ENCODE measurements around a stretch of chr5.

DNA sequence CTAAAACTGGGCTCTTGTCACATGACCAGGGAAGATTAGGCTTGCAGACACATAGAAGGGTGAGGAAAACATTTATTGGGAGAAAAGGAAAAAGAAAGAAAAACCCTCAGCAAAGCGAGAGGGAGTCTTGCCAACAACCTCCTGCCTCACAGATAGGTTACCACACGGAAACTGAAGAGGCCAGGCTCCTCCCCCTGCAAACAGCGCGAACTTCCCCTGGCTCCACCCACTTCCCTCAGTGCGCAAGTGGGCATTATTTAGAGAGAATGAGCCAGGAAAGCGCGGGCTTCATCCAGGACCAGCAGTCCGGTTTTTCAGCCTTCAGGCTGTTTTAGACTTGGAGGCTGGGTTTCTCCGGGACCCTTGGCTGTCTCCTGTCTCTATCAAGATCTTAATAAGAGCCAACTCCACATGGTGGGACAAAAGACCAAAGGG is 70.3 kb downstream of the STK32A start:
- RRBS, 2 experiments, result no CpG with 5 or more reads among the region's 9 CpGs

DNA sequence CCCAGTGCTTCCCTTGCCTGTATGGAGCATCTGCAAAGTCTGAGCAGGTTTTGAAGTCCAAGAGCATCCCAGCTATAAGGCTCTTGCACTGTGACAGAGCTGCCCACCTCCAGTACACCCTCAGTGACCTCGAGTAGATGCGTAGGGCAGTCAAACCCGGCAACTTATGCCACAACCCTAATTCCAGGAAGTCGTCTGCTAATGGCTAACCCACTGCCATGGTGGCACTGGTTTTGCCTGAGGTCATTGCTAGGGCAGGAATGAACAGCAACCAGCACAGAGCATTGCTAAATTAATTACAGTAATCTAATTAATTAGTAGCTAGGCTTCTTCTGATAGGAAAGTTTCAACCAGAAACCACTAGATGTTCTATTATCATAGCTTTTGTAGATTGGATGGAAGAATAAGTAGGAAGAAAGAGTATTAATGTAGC is 122.8 kb downstream of the DPYSL3 start:
- RRBS, 2 experiments, result no CpG with 5 or more reads among the region's 4 CpGs

DNA sequence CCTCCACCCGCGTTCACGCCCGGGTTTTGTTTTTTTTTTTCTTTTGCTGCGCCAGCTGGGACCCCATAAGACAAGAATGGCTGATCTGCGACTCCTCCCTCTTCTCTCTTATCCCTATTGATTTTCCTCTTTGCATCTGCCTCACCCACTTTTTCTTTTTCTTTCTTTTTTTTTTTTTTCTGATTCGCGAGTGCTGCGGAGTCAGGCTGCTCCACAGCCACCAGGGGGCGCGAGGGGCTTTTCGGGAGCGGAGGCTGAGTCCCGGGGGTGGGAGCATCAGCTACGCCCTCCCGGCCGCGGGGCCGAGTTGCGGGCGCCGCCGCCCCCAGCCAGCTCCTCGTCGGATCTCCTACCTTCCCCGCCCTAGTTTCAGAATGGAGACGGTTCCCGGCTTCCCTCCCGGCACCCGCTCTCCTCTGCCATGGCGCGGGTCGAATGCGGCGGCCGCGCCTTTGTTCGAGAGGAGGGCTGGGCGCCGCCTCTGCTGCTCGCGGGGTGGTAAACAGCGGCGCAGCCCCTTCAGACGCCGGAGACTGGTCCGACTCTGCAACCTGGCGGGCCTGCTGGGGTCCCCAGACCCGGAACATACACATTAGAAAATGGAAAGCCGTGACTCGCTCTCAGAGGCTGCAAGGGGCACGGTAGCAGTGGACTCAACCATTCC is 55.9 kb downstream of the DPYSL3 start:
- RRBS, 2 experiments, result 2 to 3% methylated on average over 8 to 19 of the region's 52 CpGs

DNA sequence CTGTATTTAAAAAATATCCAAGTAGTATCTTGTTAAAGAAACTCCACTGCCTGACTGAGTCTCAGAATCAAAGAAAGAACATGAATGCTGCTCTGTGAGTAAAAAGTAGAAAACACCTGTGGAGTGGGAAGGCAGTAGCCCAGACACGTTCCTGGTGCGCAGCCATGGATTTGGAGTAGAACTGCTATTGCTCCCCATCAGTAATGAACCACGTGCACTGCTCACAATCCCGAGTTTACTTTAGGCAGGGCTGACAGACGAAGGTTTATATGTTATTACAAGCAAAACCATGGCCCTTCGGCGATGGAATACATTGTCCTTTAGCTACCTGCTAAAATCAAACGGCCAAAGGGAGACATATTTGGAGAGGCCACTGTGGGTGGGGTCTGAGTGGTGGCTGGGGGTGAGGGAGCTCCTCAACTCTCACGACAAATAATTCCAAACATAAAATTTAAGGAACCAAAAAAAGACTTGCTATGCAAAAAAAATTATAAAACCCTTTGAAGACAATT is 55.3 kb downstream of the DPYSL3 start:
- RRBS, 2 experiments, result no CpG with 5 or more reads among the region's 9 CpGs

DNA sequence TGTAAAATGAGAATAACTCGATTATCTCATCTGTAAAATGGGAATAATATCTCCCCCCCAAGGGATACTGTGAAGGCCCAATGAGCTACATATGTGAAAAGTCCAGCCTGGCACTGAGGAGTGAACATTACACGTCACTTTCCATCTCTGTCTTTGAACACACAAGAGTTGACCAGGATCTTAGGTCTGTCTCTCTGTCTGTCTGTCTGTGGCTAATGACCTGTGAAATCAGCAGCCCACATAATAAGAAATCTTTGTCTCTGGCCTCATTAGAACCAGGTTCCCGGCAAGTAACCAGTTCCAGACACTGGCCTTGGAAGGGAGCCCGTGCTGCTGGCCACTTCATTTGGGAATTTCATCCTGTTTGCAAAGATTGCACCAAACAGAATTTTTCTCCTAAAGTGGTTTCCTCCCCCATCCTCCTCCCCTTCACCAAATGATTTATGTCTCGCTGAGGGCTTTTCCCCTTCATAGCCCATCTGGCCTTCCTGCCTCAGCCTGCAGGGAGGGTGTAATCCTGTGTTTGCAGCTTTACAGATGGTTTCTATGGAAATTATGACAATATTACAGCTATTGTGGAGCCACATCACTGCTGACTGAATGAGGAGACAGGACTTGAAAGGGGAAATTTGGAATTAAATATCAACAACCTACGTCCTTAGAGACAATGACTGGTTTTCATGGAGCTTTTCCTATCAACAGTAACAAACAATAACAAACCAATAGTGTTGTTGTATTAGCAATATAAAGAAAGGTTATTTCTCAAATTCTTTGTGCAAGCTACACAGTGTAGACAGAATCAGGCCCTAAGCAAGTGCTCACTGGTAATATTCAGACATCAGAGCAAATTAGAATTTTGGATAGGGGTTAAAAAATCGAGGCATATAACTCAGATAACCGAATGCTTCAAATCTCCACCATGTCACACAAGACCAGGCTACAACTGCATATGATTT is 25.8 kb downstream of the DPYSL3 start:
- RRBS, 2 experiments, result no CpG with 5 or more reads among the region's 8 CpGs

DNA sequence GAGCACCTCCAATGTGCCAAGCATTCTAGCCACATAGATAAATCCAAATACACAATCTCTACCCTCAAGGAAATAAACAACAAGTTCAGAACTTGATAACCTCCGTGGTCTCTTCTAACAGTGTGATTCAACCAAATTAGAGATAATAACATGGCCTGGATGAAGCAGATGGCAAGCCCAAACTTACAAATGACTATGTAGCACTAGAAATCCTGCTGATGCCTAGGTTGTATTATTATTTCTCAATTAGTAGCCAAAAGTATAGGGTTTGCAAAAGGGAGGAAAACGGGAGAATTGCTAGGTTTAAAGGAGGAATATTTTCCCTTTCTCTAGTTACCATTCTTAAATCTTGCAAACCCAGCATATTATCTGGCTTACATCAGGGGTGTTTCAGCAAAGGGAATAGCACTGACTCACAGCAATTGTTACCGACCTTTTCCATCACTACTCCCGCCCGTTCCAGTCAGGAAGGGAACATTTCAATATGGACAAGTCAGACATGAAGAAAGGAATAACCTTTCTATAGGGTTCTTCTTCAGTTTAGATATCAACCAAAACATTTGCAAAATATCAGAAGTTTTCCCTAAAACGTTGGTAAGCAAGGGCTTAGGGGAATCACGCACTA is 2.3 kb downstream of the DPYSL3 start:
- RRBS, 2 experiments, result no CpG with 5 or more reads among the region's 7 CpGs

DNA sequence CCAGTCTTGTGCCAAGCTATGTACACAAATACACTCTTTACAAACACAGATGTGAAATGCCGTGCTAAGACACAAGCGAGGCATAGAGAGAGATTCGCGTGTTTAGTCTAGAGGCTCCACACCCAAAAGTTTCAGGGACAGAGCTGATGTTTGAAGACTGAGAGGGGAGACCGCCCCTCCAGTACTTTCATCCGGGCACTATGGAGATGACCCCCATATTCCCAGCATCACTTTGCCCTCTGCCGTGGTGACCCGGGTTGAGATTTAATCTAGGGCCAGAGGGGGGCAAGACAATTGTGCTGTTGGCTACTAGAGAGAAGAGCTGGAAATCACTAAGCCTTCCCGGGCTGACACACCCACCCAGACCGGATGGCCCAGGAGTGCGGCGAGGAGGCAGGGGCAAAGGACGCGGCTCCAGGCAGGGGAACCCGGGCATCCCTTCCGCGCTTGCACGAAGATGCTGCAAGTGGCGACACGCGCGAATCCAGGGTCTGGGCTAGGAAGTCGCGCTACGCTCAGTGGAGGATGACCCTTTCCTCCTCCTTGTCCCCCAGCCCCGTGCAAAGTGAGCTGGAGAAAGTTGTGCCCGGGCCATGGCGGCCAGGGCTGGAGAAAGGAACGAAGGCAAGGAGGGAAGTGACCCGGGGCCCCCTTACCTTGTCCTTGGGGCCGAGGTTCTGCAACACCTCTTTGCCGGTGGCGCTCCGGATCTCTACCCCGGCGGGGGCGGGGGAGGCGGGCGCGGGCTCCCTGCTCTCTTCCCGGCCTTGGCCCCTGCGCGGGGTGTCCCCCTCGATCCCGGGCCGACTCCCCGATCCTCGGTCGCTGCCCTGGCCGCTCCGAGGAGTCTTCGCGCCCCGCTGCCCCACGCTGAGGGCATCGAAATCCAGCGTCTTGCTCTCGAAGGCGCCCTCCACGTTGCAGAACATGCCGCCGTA is 777 bp downstream of the DPYSL3 start:
- RRBS, 2 experiments, result 2% methylated on average over 23 of the region's 62 CpGs

GRCh38 chr5:147873934-147875134 is 4.2 kb upstream of the SCGB3A2 start:
- RRBS, 2 experiments, result no CpG with 5 or more reads among the region's 15 CpGs

DNA sequence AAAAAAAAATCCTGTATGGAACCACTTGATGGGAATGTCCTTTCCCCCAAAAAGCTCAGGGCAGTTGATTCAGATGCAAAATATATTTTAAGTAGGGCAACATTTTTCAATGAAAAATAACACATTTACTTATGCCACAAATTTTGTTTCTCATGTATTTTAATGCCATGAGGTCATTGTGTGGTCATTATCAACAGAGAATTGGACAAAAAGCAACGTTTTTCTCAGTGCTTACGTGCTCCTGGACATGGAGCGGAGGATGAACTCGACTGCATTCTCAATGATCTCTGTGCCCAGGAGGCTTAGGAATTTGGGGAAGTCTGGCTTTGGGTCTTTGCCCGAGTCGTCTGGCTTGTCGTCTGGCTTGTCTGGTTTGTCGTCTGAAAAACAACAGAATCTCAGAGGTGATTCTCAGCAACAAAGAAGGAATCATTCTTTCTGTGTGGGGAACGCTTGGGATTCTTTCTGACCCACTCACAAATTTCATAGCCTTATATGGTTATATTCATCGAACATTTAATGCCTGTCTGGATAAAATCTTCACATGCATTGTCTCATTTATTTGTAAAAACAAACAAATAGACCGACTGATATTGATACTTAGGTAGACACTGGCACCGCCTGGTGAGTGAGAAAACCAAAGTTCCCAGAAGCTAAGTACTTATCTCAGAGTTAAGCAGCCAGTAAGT is 4.8 kb downstream of the C5orf46 start:
- RRBS, 2 experiments, result no CpG with 5 or more reads among the region's 12 CpGs

DNA sequence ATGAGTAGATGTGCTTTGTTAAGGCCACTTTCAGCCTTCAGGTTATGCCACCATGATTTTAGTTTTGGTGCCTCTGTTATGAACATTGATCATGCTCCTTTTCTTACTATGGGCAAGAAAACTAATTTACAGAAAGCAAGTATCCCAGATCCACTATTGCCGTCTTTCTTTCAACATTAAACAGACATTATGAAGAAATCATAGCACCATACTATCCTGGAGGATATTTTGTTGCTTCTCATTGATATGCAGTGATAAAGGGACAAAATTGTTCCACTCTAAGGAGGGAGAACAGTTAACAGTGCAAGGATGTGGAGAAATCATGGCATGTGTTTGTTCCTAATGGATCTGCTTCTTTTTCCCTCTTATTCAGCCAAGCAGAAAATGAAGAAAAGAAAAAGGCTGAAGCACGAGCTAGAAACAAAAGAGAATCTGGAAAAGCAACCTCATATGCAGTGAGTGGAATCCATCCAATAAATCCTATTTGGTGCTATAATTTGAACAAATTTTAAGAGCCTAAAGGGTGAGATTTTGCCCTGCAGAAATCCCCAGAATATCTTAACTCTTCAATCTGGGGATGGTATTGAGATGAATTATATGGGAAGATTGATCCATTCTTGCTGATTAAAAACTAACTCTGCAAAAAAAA is 35.2 kb downstream of the SPINK5 start:
- RRBS, 2 experiments, result no CpG with 5 or more reads among the region's 2 CpGs

DNA sequence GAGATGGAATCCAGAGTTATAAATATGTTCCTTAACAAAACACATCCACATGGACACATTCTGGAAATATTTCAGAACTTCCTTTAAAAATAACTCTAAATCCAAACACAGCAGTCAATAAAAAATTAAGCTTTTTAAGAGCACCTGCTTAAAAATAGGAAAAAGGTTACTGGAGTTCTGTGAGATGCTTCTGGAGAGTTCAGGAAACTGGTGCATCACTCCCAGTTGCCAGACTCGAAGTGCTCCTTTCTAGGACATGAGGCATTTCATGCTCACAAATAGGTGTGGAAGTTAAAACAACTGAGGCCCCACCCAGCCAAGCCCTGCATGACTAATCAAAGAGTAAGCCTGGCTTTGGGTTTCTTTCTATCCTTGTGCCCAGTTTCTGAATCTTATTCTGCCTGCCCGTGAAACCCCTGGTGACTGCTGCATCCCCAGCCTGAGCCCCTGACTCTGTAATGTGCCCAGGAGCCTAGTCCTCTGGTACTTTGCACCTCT is 7.6 kb downstream of the SPINK9 start:
- RRBS, 2 experiments, result no CpG with 5 or more reads among the region's 2 CpGs

DNA sequence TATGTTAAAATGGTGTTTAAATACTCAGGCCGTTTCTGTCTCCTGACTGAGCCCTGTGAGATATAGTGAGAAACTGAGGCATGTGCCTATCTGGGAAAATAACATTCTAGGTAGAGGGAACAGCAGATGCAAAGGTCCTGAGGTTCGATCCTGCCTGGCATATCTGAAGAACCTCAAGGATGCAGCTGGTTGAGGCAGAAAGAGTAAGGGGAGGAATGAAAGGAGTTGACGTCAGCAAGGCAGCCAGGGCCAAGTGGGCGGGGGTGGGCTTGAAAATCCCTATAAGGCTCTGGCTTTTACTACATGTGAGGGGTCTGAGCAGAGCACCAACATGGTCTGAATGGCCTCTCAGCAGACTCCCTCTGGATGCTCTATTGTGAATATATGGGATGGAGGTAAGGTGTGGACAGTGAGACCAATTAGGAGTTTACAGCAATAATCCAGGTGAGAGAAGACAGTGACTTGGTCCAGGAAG is 69.7 kb downstream of the FBXO38 start:
- RRBS, 2 experiments, result no CpG with 5 or more reads among the region's 4 CpGs

DNA sequence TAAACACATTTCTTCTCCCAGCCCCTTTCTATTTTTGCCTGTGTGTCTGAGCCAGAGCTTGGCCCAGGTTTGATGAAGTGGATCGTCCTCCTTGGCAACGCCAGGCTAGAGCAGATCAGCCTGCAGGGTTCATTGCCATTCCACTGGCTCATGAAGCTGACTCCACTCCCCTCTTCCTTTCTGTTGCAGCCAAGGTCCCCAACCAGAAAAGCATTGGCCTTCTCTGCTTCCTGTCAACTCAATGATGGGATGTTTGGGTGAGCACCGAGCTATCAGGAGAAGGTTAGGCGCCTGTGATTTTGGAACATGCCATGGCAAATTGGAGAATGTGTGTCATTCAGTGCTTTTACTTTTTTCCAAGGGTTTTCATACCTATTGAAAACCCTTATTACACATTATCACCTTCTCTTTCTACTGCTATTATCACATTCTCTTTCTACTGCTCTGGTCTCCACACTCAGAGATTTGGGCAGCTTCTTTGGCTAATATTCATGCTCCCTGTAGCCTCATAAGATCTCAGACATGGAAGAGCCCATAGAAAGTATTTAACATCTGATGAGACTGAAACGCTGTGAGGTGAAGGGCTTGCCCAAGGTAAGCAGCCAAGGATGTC is 3.5 kb downstream of the ADRB2 start:
- RRBS, 2 experiments, result no CpG with 5 or more reads among the region's 5 CpGs

GRCh38 chr5:148873577-148874279 is 47.3 kb downstream of the ADRB2 start:
- RRBS, 2 experiments, result no CpG with 5 or more reads among the region's 4 CpGs

DNA sequence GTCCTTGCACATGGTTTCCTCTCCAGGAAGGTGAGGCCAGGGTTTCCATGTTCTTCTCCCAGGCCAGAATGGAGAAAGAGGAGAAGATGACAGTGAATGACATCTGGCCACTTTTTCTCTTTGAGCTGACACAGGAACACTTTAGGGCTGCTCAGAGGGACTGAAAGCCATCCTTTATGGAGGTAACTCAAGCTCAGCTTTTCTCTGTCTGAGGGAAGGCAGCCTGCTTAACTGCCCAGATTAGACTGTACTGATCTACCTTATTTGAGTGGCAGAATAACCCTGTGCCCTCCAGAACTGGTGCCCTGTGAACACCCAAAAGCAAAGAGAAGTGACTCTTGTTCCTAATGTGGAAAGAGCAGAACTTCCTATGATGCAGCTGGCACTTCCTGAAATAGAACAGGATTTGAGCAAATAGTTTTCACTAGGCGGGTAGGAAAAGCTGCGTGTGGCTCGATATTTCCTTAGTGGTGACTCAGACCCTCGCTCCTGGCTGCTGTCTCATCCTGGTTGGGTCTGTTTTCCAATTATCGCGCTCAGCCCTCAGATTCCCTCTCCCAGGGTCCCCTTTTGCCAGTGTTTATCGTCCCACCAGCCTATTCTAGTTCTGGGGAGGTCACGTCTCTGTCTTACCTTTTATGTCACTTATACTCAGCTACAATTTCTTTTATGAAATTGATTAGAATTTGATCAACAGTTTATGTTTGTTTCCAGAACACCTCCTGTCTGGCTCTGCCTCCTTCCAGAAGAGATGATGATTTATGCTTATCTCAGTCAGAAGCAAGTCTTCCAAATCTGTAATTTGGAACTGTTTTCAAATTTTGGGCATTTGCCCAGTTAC is 89.9 kb downstream of the SH3TC2 start:
- RRBS, 2 experiments, result no CpG with 5 or more reads among the region's 8 CpGs

GRCh38 chr5:148978812-148979729 is 83.8 kb downstream of the SH3TC2 start:
- RRBS, 2 experiments, result no CpG with 5 or more reads among the region's 11 CpGs

- RRBS, 2 experiments, result no CpG with 5 or more reads among the region's 2 CpGs
Observed at GRCh38 chr5:148986493-148987160, 76.2 kb downstream of the SH3TC2 start.

- RRBS, 2 experiments, result no CpG with 5 or more reads among the region's 9 CpGs
Observed at GRCh38 chr5:149134098-149134831, 7.0 kb upstream of the ABLIM3 start.

GRCh38 chr5:149240365-149240877 is 31.2 kb upstream of the AFAP1L1 start:
- RRBS, 2 experiments, result no CpG with 5 or more reads among the region's 12 CpGs

GRCh38 chr5:149320261-149320548 is 25.1 kb upstream of the GRPEL2 start:
- RRBS, 2 experiments, result no CpG with 5 or more reads among the region's 3 CpGs